Cardiac fibroblast (primary cell): ENCODE data around the gene PRC1.

GRCh38 chr15:90264422-90265041 lies 940 bp upstream of the NGRN start:
- RRBS, result no CpG with 5 or more reads among the region's 5 CpGs

DNA sequence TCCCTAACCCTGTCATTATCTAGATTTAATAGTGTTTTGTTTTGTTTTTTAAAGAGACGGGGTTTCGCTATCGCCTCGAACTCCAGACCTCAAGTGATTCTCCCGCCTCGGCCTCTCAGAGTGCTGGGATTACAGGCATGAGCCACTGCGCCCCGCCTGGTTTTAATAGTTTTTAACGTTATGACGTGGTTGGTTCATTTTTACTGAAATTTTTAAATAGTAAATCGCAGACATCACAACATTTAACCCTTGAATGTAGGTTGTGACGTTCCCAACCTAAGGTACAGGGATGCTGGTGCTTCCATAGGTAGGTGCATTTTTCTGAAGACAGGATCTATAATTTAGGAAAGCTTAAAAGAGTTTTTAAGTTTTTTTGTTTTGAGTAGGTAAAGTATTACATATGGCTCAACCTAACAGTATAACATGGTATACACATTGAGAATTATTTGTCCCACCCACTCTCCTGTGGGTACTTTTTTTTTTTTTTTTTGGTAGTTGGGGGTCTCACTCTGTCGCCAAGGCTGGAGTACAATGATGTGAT lies 1.2 kb downstream of the NGRN start:
- RRBS, result no CpG with 5 or more reads among the region's 13 CpGs

DNA sequence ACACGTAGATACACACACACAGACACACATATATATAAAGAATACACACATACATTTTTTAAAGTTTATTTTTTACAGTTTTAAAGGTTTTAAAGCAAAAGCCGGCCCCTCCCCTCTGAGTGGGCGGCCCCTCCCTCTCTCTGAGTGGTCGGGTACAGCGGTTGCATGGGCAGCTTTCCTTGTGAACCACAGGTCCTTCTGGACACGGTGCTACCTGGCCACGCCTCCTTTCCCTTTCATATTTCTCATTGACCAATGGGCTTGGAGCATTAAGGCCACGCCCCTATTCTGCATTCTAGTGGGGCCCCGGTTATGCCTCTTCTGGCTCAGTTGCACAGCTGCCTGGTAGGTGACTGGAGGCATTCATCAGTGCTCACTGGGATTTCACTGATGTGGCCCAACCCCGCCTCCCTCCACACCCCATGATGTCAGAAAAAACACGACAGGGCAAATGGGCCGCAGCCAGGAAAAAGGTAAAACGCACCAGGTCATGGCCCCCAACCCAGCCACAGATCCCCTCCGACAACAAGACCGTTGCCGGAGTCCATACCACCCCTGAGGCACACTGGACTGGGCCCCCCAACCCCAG lies 26.2 kb downstream of the NGRN start:
- RRBS, result no CpG with 5 or more reads among the region's 16 CpGs

DNA sequence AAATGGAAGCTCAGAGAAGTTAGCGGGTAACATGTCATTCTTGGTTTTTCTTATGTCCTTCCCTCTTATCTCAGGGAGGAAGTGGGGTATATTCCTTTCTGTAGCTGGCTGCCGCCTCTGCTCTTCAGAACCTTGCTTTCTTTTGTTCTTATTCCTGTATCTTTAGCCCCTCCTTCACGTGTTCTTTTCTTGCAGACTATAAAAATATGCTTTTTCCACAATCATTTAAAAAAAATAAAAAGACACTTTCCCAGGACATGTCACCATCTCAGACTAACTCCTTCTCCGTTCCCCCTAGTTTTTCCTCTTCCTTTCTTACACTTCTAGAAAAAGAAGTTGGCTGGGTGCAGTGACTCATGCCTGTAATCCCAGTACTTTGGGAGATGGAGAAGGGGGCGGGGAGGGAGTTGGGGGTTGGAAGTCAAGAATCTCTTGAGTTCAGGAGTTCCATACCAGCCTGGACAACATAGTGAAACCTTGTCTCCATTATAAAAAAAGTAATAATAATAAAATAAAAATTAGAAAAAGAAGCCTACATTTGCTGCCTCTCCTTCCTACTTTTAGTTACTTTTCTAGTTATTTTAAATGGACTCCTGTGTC lies 25.9 kb downstream of the IQGAP1 start:
- RRBS, result no CpG with 5 or more reads among the region's 5 CpGs

DNA sequence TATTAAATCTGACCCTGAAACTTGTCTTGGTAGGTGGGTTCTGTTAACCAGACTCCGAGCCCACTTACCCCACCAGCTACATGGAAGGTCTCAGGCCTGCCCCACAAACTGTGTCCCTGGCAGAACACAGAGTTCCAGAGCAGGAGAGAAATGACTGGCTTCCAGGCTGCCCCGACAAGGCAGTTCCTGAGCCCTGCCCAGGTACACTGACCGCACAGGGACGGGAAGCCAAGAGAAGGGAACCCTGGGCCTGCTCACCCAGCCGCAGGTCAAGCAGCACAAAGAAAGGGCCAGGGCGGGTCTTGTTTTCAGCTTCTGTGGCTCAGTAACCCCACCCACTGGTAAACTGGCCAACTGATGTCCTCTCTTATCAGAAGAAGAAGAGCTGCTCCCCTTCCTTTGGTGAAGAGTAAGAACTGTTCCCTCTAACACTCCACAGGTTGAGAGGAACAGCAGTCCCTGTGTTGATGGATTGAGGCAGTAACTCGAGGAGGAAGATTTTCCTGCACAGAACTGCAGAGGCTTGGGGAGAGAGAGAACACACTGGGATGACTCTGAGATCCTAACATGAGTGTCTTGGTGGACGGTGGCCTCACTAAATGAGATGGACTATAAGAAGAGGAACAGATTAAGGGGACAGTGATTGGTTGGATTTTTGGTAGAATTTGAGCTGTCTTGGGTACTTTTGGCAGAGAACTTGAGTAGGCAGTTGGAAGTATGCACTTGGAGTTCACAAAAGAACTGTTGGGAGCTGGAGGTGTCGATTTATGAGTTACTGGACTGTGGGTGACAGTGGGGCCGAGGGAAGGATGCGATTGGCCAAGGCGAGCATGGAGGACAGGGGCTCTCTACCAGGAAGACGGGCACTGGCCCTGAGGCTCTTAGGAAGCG lies 68.5 kb downstream of the CRTC3 start:
- RRBS, result no CpG with 5 or more reads among the region's 14 CpGs

GRCh38 chr15:90624736-90625222 lies 92.4 kb upstream of the BLM start:
- RRBS, result no CpG with 5 or more reads among the region's 8 CpGs

- RRBS, result no CpG with 5 or more reads among the region's 7 CpGs
Observed at GRCh38 chr15:90650027-90650672, 67.0 kb upstream of the BLM start.

- RRBS, result no CpG with 5 or more reads among the region's 10 CpGs
Observed at GRCh38 chr15:90761951-90762649, 45.0 kb downstream of the BLM start.

GRCh38 chr15:90819773-90820497 lies 48.5 kb upstream of the FURIN start:
- RRBS, result no CpG with 5 or more reads among the region's 18 CpGs

GRCh38 chr15:90883729-90884226 lies 526 bp upstream of the FES start:
- RRBS, result no CpG with 5 or more reads among the region's 15 CpGs

- RRBS, result no CpG with 5 or more reads among the region's 26 CpGs
Observed at GRCh38 chr15:90912015-90912656, 9.0 kb downstream of the MAN2A2 start.

DNA sequence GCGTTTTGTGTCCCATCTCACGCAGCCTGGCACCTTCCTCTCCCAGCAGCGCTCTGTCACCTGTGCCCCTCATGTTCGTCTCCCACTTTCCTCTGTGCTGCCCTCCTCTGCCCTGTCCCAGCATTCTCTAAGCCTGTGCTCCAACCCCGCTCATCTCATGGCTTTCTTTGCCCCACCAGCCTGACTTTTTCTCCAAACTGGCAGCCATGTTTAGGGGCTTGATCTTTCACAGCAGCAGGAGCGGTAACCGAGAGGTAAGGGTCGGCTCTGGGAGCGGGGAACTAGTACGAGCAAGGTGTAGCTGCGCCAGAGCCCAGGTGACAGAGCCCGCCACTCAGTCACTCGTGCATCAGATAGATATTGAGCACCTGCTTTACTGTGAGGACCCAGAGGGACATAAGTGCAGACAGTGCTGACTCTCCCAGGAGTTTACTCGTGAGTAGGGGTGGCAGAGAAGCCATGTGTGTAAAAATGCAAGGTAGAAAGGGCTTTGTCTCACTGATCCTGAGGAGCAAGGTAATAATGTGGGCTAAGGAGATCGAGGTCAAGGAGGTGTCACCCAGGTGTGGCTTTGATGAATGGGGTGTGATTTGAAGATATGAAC lies 13.4 kb downstream of the MAN2A2 start:
- RRBS, result no CpG with 5 or more reads among the region's 15 CpGs

DNA sequence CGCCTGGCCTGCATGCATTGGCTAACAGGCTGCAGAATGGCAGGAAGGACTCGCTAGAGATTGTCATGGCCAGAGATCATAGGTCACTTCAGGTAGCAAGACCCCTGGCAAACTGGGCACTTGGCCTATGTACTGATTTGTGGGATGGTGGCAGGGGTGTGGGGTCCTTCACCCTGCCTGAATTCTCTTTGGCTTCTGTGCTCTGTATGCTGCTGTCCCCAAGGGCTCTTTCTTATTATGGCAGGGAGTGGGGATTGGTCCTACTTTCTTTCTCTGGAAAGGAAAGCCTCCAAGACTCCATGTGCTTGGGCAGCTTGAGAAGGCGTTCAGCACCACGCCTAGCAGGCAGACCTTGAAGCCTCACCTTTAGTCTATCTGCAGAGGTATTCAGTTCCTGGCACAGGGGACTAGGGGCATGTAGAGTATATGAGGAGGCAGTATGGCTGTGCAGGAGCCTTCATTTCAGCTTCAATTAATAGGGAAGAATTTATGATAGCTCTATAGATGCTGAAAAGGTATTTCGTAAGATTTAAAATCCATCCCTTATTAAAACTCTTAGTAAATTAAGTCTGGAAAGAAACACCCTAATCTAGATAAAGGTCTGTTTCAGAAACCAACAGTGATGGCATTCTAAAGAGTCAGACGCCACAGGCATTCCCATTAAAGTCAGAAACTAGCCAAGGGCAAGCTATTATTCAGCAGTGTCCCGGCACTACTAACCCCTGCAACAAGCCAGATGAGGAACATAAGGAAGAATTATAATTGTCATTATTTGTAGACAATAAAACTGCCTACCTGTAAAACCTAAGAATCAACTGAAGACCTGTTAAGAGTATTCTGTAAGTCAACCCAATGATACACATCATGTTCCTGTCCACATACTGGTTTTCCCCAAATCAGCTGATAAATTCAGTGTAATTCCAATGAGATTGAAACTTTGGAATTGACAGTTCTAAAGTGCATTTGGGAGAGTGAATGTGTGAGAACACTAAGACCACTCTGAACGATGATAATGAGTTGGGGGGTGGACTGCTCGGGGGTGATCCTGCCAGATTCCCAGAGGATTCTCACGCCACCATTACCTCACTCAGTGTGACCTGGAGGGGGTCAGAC lies 11.6 kb downstream of the HDDC3 start:
- RRBS, result no CpG with 5 or more reads among the region's 10 CpGs

- RRBS, result no CpG with 5 or more reads among the region's 24 CpGs
Observed at GRCh38 chr15:90952744-90954102, 1.5 kb upstream of the RCCD1 start.

DNA sequence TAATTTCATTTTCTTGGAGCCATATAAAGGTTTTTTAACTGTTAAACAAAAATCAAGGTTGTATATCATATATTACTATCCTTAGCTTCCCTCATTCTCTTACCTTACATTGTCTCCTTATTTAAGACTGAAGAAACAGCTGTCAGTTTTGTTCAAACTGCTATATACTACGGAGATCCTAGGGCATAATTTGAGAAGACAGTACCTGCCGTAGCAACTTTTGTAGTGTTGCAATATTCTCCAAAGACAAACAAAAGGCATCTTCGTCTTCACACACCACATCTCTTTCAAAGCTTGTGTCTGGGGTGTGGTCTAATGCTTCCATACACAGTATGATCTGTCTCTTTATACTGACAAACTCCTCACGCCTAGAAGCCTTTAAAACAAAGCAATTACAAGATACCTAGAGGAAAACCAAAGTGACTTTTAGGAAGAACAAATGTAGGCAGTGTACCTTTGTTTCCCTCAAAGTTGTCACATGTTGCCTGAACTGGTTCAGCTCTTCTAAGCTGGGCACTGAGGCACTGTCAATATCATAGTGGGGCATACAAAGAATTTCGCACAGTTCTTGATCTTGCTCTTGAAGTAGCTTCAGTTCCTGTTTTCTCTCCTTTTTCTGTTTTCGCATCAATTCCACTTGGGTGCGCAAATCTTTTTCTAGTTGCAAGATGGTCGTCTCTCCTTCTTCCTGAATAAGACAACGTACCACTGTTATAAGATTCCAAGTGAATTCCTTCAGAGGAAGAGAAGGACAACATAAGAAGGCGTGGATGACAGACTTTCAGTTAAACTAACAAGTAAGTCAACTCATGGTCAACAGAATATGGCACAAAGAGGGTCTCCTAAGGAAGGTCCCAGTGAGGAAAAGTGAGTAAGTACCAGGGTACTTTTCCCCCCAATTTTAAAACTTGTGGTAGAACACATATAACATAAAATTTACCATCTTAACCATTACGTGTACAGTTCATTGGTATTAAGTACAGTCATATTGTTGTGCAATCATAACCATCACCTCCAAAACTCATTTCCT lies 12.7 kb downstream of the PRC1 start:
- RRBS, result no CpG with 5 or more reads among the region's 11 CpGs

- RRBS, result 3% methylated on average over 4 of the region's 74 CpGs
Observed at GRCh38 chr15:90994359-90994984, at the start of gene PRC1. TSS of gene PRC1 (minus strand) at chr15:90994535.

DNA sequence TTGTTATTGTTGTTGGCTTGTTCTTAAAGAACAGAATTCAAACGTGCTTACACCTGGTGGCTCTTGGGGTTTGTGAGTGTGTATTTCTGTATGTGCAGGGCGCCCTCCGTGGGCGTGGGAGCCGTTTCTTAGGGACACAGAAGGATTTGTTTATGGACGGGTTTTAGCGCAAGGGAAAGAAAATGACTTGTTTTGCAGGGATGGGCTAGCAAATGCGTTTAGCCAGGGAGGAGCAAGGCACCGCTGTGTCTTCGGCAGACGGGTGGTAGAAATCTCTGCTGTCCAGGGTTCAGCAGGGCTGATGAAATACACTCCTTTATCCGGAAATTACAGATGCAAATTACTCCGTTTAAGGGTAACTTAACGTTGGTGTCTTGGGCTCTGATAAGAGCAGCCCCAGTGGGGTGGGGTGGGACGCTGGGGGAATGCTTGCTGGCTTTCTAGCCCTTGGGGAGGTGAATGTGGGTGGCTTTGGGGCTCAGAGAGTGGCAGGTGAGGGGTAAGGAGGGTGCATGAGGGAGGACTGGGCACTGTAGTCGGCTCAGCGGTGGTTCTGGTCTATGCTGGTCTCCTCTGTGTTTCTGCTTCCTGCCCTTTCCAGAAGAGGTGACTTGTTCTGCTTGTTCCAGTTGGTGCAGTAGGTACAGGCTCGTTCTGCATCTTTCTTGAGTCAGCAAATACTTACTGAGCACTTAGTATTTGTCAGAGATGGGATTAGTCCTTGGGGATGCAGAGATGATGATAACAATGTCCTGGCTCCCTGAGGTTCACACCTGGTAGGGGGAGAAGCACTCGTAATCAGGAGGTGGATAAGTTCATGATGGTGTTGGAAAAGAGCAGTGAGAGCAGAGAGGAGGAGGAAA lies 918 bp downstream of the SV2B start:
- RRBS, result no CpG with 5 or more reads among the region's 19 CpGs

DNA sequence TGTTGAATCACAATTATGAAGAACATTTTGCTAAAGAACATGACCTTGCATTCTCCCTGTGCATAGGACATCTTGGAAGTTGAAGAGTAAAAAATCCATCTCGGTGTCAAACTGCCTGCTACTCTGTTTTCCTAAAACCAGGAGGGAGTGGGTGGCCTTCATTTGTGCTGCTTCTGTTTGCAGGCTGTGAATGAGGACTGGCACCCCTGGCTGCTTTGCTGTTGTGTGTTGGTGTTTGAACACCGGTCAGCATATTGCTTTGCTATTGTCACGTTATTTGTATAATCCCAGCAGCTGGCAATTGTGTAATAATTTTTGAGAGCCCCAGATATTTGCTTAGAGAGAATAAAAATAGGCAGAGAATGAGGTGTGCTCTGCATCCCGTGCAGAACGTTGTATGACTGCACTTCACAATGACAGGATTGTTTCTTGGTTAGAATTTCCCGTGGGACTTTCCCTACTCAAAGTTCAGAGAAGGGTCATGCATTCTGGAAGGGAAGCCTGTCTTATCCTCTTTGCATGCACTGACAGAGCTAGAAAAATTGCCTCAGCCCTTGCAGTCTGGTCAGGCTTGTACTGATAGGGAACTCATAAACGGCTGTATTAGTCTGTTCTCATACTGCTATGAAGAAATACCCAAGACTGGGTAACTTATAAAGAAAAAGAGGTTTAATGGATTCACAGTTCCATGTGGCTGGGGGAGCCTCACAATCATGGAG lies 16.2 kb downstream of the SV2B start:
- RRBS, result no CpG with 5 or more reads among the region's 7 CpGs

DNA sequence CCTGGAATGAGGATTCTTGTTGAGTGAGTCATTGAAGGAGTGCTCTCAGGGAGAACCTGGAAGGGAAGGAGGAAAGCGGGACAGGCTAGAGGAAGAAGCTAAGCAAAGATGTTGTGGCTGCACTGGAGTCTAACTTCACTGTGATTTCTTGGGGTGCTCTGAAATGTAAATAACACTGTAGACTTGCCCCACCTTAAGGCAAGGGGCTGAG lies 307.2 kb downstream of the SV2B start:
- RRBS, result no CpG with 5 or more reads among the region's 1 CpG

- RRBS, result no CpG with 5 or more reads among the region's 8 CpGs
Observed at GRCh38 chr15:91561294-91561738, 292.2 kb upstream of the SLCO3A1 start.